Anterior vena cava (tissue), 1 donor: ENCODE data around the genes KRT73, KRT77 and KRT8.

DNA sequence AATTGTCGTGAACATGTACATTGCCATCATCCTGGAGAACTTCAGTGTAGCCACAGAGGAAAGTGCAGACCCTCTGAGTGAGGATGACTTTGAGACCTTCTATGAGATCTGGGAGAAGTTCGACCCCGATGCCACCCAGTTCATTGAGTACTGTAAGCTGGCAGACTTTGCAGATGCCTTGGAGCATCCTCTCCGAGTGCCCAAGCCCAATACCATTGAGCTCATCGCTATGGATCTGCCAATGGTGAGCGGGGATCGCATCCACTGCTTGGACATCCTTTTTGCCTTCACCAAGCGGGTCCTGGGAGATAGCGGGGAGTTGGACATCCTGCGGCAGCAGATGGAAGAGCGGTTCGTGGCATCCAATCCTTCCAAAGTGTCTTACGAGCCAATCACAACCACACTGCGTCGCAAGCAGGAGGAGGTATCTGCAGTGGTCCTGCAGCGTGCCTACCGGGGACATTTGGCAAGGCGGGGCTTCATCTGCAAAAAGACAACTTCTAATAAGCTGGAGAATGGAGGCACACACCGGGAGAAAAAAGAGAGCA is 7.9 kb downstream of the TMDD1 start:
- PRO-cap, result no peak

- PRO-cap, result no peak
Measured at GRCh38 chr12:51870031-51870592, 17.8 kb upstream of the ANKRD33 start.

- PRO-cap, result no peak
Measured at GRCh38 chr12:51984614-51985723, 21.8 kb upstream of the TAMALIN start.

DNA sequence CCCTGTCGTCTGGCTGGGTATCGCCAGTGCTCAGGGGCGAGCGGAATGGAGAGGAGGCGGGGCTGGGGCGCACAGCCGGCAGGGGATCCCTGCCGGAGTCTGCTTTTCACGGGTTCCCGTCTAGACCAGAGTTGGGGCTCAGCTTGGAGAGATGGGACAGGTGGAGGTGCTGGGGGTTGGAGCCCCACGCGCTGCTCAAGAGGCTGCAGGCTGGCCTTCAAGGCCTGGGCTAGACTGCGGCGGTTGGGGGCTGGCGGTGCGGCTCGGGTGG is 16.2 kb downstream of the TAMALIN start:
- PRO-cap, result unidirectional peak, plus-strand start at position 26 of the sequence

GRCh38 chr12:52039315-52039726 is 11.9 kb upstream of the NR4A1 start:
- PRO-cap, result no peak

GRCh38 chr12:52058069-52058429 is 6.8 kb downstream of the NR4A1 start:
- PRO-cap, result no peak

DNA sequence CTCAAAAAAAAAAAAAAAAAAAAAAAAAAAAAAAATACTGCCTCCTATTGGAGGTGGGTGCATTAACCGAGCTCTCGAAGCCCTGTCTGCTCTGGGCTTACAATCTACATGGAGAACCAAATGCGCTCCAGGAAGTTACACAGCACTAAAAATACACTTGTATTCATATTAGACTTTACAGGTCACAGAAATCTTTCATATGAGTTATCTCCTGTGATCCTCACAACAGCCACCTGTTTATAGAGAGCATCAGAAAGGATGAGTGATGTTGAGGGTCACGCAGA is 848 bp upstream of the ATG101 start:
- PRO-cap, result no peak

DNA sequence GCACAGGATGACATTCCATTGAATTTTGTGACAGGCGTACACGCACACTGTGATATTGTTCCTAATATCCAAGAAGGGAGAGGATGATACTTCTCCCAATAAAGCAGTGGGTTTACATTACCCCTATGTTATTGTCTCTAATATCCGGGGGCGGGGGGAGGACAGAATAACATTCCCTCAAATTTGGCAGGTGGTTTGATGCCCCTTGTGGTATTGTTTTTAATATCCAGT is 36.2 kb downstream of the SMIM41 start:
- PRO-cap, result no peak

- PRO-cap, result no peak
Measured at GRCh38 chr12:52126216-52127542, 47.2 kb downstream of the SMIM41 start.

DNA sequence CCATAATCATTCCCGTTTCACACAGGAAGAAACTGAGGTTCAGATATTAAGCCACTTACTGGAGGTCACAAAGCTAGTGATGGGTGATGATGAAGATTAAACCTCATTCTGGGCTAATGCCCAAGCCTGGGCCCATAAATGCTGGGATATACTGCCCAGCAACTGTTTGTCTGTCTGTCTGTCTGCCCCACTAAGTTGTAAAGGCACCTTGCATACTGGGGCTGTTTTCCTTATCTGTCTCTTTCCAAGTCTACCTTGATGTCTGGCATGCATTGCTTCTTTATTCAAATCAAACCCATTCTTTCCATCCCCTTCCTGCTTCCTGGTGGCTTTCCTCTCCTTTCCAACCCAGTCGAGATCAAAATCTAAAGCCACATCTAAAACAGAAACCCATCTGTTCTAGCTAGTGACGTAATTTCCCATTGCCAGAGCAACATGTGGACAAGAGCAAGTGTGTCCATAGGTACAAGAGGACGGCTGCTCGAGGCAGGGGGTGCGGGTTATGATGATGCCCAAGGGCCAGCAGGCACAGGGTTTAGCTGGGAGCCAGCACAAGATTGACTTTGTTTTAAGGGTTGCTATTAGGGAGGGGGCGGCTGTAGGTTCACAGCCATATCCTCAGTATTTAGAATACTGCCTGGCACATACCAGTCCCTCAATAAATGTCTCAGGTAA is 7.1 kb downstream of the KRT80 start:
- PRO-cap, result no peak

GRCh38 chr12:52278292-52279340 is 4.2 kb downstream of the KRT86 start:
- PRO-cap, result unidirectional peak, minus-strand start at chr12:52279077

DNA sequence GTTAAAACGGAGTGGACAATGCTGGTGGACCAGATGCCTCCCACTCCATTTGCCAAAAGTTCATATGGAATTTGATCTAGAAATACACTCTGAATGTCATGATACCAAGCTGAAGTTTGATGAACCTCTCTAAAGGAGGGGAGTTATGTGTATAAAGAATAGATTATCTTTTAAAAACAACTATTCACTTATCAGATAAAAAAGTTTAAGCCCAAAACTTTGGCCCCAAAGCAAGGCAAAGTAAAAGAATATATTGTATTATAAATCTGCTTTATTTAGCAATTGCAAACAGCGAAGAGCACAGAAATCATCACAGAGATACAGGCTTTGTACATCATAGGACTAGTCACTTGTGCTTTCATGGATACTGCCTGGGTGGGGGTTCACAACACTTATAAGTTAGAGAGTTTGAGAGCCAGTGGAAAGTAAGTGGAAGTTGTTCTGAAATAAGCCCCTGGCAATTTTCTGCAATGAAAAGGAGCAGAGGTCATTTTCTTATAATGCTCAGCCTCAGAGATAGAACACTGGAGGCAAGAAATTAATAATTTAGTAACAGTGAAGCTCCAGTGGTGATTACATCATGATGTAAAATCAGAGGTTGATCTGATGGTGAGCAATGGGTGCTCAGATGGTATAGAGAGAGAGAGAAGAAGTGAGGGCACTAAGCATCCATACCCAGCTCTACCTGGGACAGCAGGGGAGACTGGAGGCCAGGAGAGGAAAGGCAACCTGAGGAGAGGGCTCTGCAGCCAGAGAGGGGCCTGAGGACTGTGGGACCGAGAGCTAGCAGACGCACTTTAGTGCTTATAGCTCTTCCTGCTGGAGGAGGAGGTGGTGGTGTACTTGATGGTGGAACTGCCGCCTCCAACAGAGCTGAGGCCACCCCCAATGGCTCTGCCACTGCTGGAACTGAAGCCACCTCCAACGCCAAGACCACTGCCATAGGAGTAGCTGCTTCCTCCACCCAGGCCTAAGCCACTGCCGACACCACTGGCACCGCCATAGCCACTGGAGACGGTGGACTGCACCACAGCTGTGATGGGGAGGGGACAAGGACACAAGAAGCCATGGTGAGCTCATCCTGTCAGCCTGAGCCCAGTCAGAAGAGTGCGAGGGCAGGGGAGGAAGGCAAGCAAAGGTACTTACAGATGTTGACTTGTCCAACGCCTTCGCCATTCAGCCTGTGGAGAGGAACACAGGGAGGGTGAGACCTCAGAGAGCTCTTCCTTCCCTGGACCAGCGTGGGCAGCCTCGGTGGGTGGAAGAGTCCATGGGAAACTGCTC is 5.7 kb downstream of the KRT6A start:
- PRO-cap, result no peak

DNA sequence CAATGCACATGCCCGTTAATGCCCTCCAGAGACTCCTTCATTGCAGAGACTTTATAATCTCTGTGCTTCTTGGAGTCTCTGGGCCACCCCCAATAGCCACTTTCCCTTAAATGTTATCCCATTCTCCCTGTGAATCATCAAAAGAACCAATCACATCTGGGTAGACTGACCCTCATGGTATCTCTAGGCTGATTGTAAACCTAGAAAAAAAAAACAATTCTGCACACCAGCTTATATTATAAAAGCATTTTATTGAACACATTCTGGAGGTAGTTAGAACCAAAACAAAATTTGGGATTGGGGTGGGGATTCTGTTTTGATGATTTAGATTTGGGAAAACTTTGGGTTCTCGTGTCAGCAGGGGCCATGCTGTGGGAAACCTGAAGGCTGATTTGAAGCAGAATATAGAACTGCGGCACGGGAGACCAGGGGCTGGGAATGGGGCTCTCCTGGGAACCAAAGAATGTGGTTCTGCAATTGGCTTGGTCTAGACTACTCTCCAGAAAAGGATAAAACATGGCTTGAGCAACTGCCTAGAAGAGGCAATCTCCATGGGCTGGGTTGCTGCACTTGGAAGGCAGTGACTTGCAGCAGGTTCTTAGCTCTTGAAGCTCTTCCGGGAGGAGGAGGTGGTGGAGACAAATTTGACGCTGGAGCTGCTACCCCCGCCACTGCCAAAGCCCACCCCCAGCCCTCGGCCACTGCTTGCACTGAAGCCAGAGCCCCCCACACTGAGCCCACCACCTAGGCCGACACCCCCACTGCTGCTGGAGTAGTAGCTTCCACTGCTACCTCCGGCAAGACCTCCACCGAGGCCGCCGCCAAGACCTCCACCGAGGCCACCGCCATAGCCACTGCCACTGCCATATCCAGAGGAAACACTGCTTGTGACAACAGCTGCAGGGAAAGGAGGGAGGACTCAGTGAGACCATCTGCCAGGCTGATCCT is 5.6 kb downstream of the KRT5 start:
- PRO-cap, result no peak

DNA sequence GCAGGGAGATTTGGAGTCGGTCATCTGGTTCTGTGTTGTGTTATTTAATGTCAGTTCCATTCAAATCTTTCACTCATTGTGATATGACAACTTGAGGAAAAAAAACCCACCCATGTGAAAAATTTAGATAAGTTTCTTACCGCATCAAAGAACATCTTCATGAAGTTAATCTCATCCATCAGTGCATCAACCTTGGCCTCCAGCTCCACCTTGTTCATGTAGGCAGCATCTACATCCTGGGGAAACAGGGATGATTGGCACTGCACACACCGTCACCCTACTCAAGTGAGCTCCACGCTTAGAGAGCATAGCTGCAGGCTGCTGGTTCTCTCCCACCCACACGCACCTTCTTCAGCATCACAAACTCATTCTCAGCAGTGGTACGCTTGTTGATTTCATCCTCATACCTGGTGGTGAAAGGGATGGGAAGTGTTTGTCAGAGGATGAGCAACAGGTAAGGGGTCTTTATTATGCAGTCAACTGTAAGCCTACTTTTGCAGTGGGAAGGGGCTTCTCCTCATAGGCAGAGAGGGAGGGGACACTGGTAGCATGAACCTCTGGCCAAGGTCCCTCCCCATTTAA is 2.3 kb downstream of the KRT5 start:
- PRO-cap, result no peak

DNA sequence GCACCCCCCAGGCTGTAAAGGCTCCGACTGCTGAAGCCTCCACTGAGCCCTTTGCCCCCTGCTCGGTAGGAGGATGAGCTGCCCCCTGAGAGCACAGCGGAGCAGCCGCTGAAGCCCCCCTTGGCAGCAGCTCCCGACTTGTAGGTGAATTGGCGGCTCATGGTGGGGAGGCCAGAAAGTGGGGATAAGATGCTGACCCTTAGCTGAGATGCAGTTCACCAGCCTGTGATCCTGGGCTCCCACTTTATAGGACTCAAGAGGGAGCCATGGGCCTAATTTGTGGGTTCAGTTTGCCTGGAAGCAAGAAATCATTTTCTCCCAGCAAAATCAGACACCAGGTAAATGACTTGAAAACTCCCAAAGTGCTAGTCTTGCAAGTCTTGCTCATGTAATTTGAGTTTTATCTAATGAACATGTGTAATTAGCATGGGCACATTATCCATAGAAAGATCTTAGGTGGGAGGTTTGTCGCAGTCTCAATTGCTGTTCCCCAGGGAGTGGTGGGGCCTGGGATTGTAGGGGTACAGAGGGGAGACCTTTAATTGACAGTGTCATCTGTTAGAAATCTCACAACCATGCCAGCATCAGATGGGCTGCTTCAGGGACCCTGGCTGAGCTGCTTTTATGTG is at the start of gene KRT73:
Gene KRT73 (minus strand): TSS at position 196 of the 629 bp plus-strand sequence.
- PRO-cap, result no peak

DNA sequence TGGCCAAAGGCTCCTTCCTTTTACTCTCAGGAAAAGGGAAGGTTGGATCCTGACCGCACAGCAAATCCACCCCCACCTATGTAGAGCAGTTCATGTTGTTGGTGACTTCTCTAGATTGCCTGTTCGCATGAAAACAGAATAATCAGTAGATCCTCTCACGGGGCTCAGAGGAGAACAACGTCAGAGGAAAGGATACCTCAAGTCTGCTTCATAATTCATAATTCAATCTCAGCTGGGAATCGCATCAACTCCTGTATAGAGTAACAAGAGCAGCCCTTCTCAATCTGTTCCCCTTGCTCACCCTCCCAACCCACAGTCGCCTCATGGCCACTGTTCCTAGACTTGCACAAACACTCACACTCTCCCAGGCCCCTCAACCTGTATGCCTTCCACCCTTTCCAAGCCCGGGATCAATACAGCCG is 11.2 kb upstream of the KRT73 start:
- PRO-cap, result no peak

GRCh38 chr12:52703403-52703676 is at the start of gene KRT77:
KRT77 (minus strand) TSS chr12:52703524.
- PRO-cap, result no peak

DNA sequence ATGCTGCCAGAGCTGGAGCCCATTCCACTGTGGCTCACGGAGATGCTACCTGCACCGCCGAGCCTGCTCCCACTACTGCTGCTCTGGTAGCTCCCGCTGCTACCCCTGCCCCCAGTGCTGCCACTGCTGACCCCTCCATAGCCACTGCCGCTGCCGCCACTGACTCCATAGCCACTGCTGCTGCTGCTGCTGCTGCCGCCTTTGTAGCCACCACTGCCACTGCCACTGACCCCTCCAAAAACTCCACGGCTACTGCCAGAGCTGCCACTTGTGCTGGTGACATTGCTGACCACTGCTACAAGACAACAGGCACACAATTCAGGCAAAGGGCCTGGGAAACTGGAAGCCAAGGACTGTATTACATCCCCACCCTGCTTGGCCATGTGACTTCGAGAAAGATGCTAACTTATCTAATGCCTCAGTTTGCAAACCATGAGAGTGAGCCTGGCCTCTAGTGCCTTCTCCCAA is 8.3 kb downstream of the KRT76 start:
- PRO-cap, result no peak

DNA sequence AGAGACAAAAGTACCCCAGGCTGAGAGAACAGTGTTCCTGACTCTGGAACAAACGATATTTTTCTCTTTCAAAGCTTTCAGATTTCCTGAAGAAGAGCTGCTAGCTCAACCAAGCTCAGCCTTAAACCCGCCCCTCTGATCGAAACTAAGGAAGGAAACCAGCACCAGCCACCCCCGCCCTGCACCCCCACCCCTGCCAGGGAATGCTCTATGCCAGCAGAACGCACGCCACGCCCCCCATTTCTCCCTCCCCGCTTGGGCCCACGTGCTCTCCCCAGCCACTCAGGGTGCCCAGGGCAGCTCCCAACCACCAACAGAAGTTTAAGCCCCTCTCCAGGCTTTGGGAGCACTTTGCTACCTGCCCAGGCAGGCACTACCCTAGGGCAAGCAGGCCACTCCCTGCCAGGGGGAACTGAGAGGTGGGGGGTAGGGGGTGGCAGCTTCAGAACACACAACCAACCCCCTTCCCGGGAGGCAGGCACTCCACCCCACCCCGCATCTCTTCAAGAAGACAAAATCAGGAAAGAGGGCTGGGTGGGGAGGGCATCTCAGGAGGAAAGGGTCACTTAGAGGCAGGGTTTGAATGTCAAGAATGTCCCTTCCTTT is 18.9 kb upstream of the KRT78 start:
- PRO-cap, result no peak

- PRO-cap, result no peak
Measured at GRCh38 chr12:52904341-52905577, at the start of gene KRT8. KRT8 (minus strand) TSS chr12:52905076.